Metanephros (tissue), 2 donors: ENCODE measurements around a stretch of chr9.

- RAMPAGE, long total RNA: no peak
These were observed 36.3 kb upstream of the GAS1 start for GRCh38 chr9:86983401-86984248.

GRCh38 chr9:87372408-87373095, 125.1 kb upstream of the DAPK1 start:
- RAMPAGE, long total RNA: no peak

- RAMPAGE, long total RNA: no peak
These were observed 96.6 kb downstream of the DAPK1 start for GRCh38 chr9:87594267-87594602.

GRCh38 chr9:87595617-87595934, 97.9 kb downstream of the DAPK1 start:
- RAMPAGE, long total RNA: no peak

- RAMPAGE, long total RNA: no peak
These were observed 93.6 kb upstream of the CTSL start for GRCh38 chr9:87631911-87633182.

DNA sequence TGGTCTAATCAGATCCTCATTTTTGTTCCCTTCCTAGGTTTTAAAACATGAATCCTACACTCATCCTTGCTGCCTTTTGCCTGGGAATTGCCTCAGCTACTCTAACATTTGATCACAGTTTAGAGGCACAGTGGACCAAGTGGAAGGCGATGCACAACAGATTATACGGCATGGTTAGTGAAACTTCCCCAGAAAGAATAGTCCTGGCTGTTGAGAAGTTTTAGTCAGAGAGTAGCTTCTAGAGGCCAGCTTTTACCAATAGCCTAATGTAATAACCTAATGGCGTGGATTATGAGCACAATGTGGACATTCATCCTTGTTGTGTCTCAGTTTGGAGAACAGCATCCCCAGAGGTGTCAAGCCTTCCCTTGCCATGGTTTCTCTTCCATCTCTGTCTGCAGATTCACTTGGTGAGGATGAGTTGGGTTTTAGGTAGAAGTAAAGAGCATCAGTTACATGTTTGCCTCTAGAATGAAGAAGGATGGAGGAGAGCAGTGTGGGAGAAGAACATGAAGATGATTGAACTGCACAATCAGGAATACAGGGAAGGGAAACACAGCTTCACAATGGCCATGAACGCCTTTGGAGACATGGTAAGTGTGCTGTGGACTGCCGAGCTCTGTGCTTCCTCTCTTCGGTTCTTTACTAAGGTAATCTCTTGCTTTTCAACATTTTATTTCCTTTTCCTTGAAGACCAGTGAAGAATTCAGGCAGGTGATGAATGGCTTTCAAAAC, 1.8 kb downstream of the CTSL start:
- RAMPAGE, long total RNA: no peak

DNA sequence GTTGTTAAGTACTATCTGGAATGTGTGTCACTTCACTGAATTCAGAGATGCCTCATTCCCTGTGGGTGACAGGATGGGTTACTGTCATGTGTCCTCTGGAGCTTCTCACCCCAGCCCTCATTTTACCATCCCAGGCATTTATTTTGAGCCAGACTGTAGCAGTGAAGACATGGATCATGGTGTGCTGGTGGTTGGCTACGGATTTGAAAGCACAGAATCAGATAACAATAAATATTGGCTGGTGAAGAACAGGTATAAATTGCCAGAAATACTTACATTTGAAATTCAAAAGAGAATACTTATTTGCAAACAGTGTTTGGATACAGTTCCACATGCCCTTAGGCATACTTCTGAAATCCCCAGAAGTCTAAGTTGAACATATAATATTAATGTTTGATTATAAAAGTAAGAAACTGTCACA, 4.3 kb downstream of the CTSL start:
- RAMPAGE, long total RNA: no peak

DNA sequence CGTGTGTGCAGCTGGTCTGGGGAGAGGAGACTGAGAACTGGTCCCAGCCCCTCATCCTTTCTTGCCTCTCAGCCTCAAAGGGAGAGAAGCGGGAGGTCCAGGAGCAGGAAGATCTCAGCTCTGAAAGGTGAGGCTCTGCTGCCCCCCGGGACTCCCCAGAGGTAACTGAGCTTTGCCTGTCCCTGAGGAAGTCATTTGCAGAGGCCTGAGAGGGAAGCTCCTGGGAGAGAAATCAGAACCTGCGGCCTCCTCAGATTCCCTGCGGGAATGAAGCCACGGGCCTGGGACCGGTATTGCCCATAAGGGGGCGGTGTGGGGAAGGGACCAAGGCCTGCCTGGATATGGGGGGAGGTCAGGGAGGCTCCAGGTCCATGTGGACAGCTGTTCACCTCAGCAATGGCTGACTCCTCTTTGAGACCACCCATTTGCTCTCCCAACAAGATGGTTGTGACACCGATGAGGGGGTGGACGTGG, 1.3 kb downstream of the SPATA31E1 start:
- RAMPAGE, long total RNA: no peak

DNA sequence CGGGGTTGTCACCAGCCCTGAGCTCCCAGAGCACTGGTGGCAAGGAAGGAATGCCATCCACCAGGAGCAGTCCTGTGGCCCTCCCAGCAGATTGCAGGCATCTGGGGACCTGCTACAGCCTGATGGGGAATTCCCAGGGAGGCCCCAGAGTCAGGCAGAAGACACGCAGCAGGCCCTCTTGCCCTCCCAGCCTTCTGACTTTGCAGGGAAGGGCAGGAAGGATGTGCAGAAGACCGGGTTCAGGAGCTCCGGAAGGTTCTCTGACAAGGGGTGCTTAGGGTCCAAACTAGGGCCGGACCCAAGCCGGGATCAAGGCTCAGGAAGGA, 3.6 kb downstream of the SPATA31E1 start:
- RAMPAGE, long total RNA: no peak

DNA sequence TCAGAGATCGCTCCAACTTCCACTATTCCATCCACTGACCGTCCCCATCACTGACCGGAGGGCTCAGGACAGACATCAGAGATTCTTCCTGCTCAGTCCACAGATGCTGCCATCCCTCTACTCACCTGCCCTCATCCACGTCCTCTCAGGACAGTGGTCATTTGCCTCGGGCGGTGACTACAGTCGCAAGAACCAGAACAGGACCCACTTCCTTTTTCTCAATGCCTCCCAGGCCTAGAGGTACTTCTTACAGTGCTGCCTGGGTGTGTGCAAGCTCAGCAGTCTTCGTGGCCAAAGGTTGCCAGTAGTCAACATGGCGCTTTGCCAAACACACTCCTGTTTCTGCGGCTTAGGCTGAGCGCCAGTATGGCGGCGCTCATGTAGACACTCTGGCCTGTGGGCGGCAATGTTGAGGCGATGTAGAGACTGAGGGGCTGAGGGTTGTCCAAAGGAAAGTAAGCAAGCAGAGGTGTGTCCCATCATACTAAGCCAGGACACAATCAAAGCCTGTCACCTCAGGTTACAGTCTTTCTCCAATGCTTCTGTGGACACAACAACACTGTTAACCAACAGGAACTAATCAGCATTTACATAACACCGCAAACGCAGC, 27.0 kb downstream of the SPATA31E1 start:
- RAMPAGE, long total RNA: no peak

DNA sequence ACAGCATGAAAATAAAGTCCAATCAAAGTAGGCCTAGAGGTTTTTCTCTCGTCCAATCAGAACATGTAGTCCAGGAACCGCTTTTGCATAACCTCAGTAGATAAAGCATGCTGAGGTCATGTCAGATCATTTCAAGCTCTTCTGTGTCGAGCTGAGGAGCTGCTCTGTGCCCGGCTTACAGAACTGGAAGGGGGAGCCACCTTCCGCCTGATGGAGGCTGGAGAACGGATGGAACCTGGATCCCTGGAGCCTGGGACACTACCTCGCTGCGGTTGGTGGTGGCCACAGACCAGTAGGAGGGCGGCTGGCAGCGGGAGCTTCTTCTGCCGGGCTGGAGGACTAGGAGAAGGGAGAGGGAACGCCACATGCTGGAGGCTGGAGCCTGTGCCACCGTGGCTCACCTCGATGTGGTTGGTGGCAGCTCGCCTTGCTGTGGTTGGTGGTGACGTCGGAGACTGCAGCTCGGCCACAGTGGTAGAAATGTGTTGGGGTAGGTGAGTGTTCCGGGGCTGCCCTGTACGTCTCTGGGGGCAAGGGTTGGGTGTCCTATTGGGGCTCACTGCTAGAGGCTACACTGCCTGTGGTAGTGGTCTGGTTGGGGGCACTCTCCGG, 24.6 kb downstream of the SPATA31C2 start:
- RAMPAGE, long total RNA: no peak

GRCh38 chr9:88537146-88538192, 2.5 kb downstream of the NXNL2 start:
- RAMPAGE, long total RNA: no peak

DNA sequence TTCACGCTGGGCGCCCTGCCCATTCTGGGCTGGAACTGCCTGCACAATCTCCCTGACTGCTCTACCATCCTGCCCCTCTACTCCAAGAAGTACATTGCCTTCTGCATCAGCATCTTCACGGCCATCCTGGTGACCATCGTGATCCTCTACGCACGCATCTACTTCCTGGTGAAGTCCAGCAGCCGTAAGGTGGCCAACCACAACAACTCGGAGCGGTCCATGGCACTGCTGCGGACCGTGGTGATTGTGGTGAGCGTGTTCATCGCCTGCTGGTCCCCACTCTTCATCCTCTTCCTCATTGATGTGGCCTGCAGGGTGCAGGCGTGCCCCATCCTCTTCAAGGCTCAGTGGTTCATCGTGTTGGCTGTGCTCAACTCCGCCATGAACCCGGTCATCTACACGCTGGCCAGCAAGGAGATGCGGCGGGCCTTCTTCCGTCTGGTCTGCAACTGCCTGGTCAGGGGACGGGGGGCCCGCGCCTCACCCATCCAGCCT, 10.5 kb downstream of the S1PR3 start:
- RAMPAGE, long total RNA: no peak

- RAMPAGE, long total RNA: no peak
These were observed 2.6 kb downstream of the SHC3 start for GRCh38 chr9:89176066-89176329.

- RAMPAGE, long total RNA: no peak
These were observed 87.6 kb downstream of the SECISBP2 start for GRCh38 chr9:89405793-89406367.

- RAMPAGE, long total RNA: no peak
These were observed 53.0 kb downstream of the SEMA4D start for GRCh38 chr9:89444900-89445355.

DNA sequence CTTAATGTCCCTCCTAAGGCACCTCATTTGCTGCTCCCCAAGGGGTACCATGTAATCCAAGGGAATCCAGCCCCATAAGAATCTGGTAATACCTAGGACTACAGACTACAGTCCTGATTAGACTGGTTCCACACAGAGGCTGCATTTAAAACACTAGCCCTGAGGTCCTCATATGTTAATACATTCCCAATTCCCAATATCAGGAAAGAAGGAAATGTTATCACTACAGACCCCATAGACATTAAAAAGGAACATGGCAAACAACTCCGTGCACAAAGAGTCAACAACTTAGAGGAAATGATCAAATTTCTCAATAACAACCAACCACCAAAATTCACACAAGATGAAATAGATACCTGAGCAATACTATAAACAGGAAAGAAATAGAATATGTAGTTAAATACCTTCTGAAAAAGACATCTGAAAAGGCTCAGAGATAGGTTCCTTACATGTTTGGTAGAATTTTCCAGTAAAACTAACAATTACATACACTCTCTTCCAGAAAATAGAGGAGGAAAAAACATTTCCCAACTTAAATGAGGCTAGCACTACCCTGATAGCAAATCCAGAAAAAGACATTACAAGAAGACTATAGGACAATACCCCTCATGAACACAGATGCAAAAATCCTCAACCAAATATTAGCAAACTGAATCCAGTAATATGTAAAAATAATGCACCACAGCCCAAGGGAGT, 28.9 kb downstream of the SEMA4D start:
- RAMPAGE, long total RNA: no peak

- RAMPAGE, long total RNA: no peak
These were observed 18.3 kb downstream of the SEMA4D start for GRCh38 chr9:89479495-89480149.

GRCh38 chr9:89542385-89542844, 44.5 kb upstream of the SEMA4D start:
- RAMPAGE, long total RNA: no peak

- RAMPAGE, long total RNA: no peak
These were observed 909 bp upstream of the GADD45G start for GRCh38 chr9:89603615-89604590.